ENCODE data around the gene TMEM271.

- RRBS = no CpG with 5 or more reads among the region's 14 CpGs
These were observed 63.1 kb downstream of the ZNF732 start for GRCh38 chr4:242097-242723.

DNA sequence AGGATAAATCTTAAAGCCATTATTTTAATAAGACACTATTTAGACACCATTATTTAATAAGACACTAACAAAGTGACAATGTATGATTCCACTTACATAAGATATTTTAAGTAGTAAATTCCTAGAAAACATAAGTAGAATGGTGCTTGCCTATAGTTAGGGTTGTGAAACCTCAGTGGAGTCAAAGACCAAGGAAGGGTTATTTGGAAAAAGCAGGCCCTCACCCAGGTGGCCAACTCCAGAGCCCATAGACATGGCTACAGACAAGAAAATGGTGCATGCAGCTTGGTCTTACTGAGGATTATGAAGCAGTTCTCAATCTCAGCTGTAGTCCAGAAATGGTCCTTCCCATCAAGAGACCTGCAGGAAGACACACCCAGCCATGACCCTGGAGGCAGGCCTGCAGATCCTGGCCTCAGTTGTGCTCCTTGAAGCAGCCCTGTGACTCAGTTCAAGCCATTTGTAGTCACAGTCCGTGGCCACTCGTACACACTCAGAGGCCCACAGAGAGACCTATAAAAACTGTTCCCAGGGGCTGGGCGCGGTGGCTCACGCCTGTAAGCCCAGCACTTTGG, 31.5 kb downstream of the ZNF721 start:
- RRBS = no CpG with 5 or more reads among the region's 5 CpGs

- RRBS = no CpG with 5 or more reads among the region's 11 CpGs
These were observed 24.8 kb downstream of the ZNF721 start for GRCh38 chr4:474213-474488.

GRCh38 chr4:532226-533171, 33.5 kb downstream of the PIGG start:
- RRBS = no CpG with 5 or more reads among the region's 12 CpGs

DNA sequence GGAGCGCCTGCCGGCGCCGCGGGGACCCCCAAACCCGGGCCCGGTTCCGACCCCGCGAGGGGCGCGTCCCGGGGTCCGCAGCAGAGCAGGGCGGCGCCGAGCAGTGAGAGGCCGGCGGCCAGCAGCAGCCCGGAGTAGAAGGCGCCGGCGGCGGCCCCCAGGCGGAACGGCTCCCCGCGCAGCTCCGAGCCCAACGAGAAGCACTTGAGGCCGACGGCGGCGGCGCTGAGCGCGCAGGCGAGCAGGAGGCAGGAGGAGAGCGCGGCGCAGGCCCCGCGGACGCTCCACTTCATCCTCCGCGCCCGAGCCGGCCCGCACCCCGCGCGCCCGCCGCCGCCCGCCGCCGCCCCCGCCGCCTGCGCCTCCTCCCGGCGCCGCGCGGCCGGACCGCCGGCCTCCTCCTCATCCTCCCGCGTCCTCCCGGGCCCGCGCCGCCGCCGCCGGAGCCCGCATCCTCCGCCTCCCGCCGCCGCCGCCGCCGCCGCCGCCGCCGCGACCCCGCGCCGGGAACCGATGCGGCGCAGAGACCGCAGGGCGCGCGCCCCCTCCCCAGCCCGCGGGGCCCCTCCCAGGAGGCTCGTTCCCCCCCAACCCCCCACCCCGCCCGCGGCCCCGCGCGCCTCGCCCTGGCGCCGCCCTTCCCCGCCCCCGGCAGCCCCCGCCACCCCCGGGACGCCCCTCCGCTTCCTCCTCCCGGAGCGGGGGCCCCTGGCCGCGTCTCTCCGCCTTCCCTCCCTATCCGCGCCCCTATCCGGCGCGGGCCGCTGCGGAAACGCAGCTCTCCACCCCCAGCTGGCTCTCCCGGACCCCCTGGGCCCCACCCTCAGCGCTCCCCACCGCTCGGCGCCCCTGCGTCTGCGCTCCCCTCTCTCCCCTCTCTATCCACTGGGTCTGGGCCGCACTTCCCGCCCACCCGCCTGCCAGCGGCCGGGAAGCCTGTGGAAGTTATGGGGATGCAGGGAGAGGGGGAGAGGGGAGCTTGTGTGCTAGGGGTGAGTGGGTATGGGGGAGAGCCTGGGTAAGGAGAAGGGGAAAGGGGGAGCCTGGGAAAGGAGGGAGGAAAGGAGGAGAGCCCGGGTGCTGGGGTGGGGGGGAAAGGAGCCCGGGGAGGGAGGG, at the start of gene TMEM271:
Gene TMEM271, minus strand, starts transcription at position 526 of the 1,116 bp plus-strand sequence.
- RRBS = 4% methylated on average over 52 of the region's 146 CpGs

DNA sequence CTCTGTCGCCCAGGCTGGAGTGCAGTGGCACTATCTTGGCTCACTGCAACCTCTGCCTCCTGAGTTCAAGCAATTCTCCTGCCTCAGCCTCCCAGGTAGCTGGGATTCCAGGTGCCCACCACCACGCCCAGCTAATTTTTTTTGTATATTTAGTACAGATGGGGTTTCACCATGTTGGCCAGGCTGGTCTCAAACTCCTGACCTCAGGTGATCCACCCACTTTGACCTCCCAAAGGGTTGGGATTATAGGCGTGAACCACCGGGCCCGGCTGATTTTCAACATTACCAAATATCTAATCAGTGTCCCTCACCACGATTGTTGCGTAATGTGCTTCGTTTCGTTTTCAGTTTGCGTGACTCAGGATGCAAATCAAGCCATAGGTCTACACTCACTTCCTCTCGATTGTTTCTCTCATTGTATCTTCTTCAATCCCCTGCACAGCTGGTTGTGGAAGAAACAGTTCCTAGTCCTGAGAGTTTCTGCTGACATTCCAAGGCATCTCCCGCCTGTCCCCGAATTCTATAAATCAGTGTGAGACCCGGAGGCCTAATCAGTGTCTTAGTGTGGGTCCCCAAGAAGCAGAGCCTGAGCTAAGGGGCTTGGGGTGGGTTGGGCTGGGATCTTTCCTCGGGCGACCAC, 6.3 kb upstream of the PCGF3 start:
- RRBS = no CpG with 5 or more reads among the region's 16 CpGs

DNA sequence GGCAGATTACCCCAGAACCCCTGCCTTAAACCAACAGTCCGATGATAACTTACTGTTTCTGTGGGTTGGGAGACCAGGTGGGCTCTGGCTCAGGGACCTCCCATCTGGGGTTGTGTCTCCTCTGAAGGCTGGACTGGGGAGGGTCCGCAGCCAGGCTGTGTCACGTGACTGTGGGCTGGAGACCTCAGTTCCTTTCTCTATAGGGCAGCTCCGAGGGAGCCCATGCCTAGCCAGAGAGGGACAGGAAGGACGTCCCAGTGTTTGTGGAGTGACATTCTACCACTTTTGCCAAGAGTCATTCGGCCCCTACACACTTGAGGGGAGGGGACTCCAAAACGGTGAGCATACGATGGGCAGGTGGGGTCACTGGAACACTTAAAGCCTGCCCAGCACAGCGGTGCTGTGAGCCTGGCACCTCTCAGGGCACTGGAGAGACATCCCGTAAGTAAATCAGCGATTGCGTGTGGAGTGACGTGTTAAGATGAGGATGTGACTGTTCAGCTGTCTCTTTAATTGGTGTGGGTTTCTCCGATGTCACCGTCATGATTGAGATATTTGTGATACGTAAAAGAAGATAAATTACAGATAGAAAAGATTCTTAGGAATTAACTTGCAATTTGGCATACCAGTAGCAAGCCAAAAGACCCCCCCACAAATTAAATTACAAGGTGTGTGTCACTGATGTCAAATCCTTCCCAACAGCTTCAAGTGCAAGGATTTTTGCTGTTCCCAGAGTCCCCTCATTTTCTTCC, 4.6 kb downstream of the PCGF3 start:
- RRBS = no CpG with 5 or more reads among the region's 16 CpGs

- RRBS = no CpG with 5 or more reads among the region's 19 CpGs
These were observed 20.5 kb downstream of the PCGF3 start for GRCh38 chr4:726063-726527.

- RRBS = no CpG with 5 or more reads among the region's 24 CpGs
These were observed 35.2 kb downstream of the PCGF3 start for GRCh38 chr4:740656-741477.

- RRBS = no CpG with 5 or more reads among the region's 37 CpGs
These were observed 52.6 kb downstream of the GAK start for GRCh38 chr4:879061-880368.

GRCh38 chr4:924137-924407, 8.0 kb downstream of the GAK start:
- RRBS = no CpG with 5 or more reads among the region's 2 CpGs

DNA sequence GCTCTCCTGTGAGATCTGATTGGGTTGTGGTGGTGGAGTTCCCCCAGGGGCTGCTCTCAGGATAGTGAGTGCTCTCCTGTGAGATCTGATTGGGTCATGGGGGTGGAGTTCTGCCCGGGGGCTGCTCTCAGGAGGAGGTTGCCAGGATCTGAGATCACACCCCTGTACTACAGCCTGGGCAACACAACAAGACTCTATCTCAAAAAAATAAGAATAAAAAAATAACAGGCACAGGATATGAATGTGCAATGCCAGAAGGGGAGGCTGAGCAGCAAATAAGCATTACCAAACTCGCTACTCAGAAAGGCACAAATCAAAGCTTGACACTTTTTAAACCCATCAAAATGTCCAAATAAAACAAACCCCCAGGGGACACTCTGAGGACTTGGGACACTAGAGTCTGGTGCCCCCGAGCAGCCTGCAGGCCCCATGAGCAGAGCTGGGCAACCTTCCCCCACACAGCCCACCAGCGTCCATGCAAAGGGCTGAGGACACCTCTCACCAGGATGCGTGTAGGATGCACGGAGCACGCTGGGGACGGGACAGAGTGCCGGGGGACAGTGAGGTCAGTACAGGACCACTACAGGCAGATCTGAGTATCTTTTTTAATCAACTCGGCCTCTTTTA, 7.1 kb downstream of the GAK start:
- RRBS = 64% methylated on average over 1 of the region's 10 CpGs

DNA sequence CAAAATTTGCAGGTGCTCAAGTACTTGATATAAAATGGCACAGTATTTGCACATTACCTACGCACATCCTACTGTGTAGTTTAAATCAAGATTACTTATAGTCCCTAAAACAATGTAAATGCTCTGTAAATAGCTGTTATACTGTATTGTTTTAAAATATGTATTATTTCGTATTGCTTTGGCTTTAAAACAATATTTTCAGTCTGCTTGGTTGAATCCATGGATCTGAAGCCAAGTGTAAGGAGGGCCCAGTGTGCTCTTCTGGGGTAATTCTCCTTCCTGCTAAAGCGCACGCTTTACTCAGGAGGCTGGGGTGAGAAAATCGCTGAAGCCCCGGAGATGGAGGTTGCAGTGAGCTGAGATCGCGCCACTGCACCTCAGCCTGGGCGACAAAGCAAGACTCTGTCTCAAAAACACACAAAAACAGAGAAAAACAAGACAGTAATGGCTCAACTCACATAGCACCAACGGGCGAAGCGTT, 456 bp upstream of the IDUA start:
- RRBS = no CpG with 5 or more reads among the region's 12 CpGs

DNA sequence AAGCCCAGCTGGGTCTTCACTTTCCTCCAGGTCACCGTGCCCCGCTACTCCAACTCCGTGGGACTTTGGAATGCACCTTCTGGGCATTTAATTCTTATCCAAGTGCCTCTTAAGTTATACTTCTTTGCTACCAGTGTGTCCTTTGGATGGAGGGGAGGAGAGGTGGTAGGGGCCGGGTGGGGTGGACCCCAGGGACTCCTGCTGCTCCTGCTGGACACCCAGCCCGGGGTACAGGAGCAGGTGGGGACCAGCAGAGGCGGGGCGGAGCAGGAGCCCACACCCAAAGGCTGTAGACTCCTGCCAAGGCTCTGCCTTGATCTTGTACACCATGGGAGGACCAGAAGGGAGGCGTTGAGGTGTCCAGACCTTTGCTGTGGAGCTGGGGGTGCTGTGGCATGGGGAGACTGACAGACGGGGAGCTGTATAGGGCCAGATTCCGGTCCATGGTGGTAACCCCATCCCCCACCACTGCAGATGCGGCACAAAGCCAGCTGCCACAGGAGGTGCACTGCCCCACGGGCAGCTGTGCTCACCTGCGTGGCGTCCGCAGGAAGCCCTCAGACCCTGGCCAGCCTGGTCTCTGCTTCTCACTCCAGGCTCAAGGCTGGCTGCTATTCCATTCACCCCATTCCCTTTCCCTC, 4.9 kb upstream of the SLC26A1 start:
- RRBS = 17% methylated on average over 2 of the region's 15 CpGs

DNA sequence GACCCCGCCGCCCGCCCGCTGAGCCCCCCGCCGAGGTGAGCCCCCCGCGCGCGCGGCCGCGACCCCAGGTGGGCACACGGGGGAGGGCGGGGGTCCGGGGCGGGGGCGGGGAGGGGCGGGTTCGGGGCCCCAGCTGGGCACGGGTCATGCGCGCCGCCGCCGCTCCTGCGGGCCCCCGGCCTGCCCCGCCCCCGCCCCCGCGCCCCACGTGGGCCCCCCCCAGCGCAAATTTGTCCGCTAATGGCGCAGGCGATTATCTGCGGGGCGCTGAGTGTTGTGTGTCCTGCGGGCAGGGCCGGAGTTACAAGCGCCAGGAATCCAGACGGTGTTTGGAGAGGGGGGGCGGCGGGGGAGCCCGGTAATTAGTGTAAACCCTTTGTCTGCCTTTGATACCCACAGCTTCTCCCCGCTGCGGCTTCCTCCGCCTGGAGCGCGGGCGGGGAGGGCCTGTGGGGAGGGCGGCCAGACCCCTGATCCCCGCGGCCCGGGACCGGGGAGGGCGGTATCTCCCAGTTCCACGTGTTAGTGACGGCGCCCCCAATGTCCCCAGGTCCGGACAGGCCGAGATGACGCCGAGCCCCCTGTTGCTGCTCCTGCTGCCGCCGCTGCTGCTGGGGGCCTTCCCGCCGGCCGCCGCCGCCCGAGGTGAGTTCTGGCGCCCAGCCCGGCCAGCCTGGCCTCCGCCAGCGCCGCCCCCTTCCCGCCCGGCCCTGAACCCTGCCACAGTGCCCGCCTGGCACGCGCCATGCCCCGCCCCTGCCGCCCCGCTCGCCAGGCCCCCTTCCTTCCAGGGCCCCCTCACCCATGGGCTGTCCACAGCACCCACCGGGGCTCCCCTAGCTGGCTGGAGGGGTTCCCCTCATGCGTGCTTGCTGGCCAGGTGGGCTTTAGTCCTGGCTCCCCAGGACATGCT, 750 bp downstream of the FGFRL1 start:
- RRBS = 4% methylated on average over 48 of the region's 89 CpGs

DNA sequence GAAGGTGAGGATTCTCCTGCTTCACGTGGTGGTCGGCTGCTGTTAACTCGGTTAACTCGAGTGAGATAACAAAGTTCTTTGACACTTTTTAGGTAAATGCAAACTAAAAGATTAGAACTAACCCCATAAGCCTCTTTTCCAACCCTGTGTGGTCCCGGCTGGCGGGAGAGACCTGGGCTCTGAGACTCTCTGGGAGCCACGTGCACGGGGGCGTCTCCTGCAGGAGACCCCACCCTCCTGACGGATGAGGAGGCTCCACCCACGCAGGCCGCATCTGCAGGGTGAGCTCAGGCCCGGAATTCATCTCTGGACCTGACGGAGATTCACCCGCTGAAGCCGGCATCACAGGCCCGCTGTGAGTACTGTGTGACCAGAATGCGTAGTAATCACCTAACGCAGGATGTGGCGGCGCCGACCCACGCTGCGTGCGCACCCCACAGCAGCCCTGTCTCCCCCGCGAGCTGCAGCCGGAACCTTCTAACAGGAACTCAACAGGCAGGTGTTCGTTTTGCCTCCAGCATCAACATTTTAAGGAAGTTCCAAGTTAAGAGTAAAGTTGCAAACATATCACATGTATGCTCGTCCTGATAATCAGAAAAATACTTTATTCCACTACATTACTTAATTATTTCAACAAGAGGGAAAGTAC, 44.4 kb downstream of the FGFRL1 start:
- RRBS = no CpG with 5 or more reads among the region's 30 CpGs

DNA sequence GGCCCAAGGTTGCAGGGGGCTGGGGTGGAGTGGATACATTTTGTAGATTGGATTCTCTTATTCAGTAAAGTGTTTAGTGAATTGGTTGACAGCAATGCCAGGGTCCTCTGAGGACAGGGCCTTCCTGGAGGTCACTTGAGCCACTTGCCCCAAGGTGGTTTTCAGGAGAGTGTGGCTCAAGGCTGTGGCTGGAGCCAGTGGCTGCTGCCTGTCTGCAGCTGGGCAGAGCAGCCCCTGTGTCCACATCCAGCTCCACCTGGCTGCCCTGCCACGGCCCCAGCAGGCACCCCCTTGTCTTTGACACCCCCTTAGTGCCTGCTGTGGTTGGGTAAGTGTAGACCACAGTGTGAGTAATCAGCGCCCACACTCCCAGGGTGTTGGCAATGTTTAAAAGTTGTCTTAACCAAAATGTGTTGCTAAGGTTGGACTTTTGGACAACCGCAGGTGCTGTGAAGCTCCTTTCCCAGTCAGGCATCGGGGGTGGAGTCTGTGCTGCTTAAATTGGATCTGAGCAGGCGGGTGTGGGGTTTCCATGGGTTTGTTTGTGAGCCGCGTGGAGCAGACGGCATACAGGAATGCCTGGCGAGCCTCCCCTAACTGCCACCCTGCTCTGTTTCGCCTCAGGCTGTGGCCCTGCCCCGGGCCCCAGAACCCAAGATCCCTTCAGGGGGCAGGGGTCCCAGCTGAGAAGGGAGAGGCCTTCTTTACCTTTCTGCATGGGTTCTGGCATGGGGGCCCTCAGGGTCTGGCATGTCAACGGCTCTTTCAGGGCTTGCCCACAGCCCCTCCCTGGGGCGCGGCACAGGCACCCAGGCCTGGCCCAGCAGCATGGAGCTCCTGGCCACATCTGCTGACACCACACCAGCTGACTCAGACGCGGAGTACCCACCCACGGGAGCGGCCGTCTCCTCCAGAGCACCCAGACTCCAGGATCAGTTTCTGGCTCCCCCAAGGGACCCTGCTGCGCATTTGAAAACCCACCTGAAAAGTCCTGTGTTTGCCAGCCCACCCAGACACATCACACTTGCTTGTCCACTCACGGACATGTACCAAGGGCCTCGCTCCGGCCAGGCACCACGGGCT, 4.9 kb upstream of the SPON2 start:
- RRBS = no CpG with 5 or more reads among the region's 24 CpGs

- RRBS = no CpG with 5 or more reads among the region's 37 CpGs
These were observed 32.9 kb downstream of the CTBP1 start for GRCh38 chr4:1215915-1216459.

DNA sequence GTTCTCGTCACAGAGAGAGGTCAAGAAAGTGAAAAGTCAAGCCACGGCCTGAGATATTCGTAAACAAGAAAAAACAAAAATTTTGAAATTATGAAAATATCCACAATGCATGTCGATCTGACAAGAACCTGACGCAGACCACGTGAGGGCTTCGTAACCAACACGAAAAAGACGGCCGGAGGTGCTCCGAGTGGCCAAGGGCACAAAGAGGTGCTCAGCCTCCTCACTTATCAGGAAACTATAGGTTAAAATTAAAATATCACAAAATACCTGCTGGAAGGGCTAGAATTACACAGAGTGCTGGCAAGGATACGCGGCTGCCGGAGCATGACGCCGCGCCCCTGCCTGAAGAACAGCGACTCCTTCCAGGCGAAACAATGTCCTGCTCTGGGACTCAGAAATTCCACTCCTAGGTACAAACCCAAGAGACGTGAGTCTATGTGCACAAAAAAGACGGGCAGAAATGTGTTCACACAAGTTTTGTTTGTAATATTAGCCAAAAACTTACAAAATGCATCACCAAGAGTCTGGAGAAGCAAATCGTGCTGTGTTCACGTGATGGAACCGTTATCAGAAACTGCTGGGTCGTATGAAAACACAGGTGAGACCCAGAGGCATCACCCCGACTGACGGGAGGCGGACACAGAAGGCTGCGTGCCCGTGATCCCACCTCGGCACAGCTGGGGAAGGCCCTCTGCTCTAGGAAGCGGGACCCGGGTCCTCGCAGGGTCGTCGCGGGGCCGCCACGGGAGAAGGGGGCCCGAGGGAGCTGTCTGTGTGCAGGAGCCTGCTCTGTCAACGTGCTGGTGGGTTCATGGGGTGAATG, 27.7 kb downstream of the CTBP1 start:
- RRBS = no CpG with 5 or more reads among the region's 41 CpGs

GRCh38 chr4:1233636-1234913, 14.9 kb downstream of the CTBP1 start:
- RRBS = no CpG with 5 or more reads among the region's 47 CpGs

All from AG10803 (cell line).